Thoracic aorta endothelial cell (primary cell): ENCODE measurements around the gene NOPCHAP1.

GRCh38 chr12:104855546-104856136 lies 102.4 kb downstream of the SLC41A2 start:
- CAGE, long polyA plus RNA, result no peak

DNA sequence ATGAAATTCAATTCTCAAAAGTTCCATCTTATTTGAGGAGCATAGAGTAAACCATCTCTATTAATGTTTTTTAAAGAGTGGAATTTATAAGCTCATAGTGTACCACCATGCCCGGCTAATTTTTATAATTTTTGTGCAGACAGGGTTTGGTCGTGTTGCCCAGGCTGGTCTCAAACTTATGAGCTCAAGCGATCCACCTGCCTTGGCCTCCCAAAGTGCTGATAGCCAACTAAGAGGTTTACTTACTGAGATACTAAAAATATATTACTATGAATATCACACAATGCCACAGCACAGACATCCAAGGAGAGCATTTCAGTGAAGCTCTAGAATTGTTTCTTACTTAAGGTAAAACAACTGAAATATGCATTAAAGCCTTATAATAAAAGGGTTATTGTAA lies 99.5 kb downstream of the SLC41A2 start:
- CAGE, long polyA plus RNA, result no peak

DNA sequence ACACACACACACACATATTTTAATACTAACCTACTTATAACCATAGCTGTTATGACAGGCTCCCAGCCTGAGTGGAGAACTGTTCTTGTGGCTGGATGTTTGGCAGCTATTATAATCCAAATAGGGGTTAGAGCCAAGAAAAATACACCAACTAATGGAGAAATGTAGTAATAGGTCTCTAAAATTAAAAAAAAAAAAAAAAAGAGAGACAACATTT lies 91.8 kb downstream of the SLC41A2 start:
- CAGE, long polyA plus RNA, result no peak

DNA sequence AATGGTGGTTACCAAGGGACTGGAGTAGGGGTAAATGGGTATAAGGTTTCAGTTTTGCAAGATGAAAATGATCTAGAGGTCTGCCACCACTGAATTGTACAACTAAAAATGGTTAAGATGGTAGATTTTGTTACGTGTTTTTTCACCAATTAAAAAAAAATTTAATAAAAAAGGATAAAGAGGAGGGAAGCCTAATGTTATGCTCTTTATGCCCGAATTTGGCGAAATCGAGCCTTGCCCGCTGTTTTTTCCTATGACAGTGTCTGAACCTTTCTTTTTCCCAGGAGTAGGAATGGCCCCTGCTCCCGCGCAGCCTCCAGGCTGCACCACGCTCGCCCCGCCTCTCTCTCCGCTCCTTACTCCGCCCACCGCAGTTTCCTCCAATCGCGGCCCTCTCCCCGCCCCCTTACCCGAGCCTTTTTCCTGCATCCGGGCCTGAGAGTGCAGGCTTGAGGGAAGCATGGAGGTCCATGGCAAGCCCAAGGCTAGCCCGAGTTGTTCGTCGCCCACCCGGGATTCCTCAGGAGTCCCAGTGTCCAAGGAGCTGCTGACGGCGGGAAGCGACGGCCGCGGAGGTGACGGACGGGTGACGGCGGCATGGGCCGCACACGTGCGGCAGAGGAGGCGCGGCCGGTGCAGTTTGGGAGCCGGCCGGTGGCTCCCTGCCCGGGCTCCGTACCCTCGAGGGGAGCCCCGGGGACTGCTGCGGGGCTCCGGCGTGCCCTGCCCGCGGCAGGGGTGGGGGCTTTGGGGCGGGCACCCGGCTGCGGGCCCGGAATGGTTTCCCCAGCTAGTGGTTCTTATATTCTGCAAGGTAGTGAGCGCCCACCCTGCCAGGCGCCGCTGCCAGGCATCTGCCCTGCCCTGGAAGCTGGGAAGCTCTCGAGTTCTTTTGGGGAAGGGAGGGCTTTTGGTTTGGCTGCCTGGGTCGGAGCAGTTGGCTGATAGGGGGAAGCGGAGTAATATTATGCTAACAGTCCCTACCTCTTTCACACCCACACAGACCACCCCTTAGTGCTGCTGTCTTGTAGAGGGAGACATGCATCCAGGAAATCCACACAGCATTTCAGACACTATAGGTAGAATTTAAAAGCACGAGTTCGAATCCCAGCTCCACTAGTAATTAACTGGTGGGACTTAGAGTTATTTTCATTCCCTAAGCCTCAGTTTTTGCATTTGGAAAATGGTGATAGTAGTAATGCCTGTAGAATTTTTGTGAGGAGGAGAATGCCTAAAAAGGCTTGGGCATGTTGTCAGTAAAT lies at the start of gene NOPCHAP1:
TSS of gene NOPCHAP1 (plus strand) at position 424 of the 1,262 bp plus-strand sequence.
- CAGE, long polyA plus RNA, result no peak

DNA sequence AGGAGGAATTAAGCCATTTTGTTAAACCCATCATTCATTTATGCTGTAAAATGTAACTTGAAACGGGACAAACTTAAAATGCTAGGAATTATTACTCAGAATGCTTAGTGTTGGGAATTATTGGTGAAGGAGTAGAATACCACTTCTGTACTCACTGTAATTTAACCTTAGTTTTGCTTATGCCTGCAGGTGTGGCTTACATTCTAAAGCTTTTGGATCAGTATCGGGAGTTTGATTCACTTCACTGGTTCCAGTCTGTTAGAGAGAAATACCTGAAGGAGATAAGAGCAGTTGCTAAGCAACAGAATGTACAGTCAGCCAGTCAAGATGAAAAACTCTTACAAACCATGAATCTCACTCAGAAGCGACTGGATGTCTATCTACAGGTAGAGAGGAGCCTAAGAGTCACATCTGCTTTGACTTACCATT lies 56.4 kb downstream of the WASHC4 start:
- CAGE, long polyA plus RNA, result no peak

DNA sequence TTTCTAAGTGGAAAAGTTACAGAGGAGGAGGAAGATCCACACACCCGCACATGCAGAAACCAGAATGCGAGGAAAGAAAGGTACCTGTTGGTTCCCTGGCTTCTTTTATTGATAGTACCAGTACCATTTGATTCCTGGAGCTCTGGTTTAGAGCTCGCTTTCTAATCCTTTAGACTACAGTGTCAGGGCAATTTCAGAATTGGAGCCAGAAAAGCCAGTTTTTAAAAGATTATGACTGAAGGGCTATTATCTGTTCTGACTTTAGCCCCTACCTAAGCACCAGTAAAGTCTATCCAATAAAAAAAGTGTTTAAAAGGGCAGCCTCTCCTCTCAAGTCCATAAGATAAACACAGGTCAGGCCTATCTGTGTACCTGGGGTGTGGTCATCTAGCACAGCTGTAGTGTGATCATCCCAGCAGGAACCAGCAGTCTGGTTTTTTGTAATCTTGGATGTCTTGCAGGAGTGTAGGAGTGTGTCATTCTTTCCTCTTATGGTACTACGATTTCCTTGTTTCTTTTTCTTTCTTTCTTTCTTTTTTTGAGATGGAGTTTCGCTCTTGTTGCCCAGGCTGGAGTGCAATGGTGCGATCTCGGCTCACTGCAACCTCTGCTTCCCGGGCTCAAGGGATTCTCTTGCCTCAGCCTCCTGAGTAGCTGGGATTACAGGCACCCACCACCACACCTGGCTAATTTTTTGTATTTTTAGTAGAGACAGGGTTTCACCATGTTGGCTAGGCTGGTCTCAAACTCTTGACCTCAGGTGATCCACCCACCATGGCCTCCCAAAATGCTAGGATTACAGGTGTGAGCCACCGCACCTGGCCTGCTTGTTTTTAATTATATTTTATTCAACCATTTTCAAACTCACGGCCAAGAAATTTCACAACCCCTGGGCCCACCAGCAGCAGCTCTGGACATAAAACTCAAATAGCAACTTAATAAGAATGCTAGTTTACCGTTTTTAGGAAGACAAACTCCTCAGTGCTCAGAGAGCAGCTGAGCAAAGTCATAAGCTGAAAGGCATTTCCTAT lies 6.4 kb downstream of the APPL2 start:
- CAGE, long polyA plus RNA, result no peak

- CAGE, long polyA plus RNA, result no peak
Measured at GRCh38 chr12:105321839-105322662, 8.4 kb upstream of the C12orf75 start.

DNA sequence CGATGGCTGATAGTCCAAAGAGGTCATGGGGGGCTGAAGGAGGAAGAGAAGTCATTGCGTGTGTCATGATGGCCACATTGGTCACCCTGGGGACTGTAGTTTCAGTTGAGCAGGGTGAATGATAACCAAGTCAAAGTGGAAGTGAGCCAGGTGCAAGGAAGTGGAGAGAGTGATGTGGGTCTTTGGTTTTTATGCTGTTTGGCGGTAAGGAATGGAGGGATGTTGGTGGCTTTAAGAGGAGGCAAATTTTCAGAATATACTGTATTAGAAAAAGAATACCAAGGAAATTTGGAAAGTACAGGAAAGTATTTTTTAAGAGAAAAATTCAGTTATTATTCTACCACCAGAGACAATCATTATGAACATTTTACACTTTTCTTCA lies 21.7 kb downstream of the C12orf75 start:
- CAGE, long polyA plus RNA, result no peak

DNA sequence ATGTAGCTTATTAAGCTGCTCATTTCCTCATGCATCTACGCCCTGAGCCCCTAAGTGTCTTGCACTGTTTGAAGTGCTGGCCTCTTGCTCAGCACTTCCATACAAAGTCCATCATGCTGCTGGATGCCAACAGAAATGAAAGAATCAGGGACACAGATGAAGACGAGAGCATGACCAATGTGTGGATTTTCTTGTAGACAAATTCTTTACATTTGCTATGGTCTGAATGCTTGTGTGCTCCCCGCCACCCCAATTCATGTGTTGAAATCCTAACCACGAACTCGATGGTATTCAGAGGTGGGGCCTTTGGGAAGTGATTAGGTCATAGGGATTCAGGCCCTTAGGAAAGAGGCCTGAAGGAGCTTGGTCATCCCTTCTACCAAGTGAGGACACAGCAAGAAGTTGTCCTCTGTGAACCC lies 54.5 kb downstream of the C12orf75 start:
- CAGE, long polyA plus RNA, result no peak

DNA sequence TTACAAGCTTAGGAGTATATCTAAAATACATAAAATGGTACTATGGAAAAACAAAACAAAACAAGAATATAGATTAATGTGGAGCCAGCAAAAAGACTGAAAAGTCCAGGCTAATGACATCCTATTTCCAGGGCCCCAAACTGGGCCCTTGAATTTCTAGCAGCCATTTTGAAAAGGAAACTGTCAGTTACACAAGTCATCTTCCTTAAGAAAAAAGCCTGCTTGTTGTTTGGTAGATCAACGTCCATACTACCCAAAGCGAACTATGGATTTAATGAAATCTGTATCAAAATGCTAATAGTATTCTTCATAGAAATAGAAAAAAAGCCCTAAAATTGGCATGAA lies 167.3 kb downstream of the C12orf75 start:
- CAGE, long polyA plus RNA, result no peak

GRCh38 chr12:106102963-106103610 lies 35.7 kb downstream of the NUAK1 start:
- CAGE, long polyA plus RNA, result no peak

DNA sequence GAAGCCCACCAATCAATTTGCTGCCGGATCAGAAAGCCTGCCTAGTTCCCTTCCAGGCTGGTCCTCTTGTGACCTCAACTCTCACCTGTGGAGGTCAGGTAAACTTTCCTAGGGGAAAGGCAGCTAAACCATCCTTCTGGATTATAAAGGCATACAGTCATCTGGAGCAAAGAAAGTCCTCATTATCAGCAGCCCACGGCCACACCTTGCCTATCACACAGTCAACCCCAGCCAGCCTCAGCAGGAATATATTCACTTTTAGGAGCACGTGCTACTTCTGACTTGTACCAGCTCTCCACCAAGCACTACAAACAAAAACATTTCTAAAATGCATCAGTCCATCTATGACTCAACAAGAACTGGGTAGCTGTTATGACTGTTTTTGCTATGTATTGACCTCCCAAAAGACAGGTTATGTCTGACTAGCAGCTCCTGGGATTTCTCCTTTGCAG lies 31.3 kb downstream of the NUAK1 start:
- CAGE, long polyA plus RNA, result no peak

GRCh38 chr12:106139022-106139909 lies 512 bp upstream of the NUAK1 start:
- CAGE, long polyA plus RNA, result no peak

GRCh38 chr12:106359666-106360057 lies 2.1 kb downstream of the POLR3B start:
- CAGE, long polyA plus RNA, result no peak

DNA sequence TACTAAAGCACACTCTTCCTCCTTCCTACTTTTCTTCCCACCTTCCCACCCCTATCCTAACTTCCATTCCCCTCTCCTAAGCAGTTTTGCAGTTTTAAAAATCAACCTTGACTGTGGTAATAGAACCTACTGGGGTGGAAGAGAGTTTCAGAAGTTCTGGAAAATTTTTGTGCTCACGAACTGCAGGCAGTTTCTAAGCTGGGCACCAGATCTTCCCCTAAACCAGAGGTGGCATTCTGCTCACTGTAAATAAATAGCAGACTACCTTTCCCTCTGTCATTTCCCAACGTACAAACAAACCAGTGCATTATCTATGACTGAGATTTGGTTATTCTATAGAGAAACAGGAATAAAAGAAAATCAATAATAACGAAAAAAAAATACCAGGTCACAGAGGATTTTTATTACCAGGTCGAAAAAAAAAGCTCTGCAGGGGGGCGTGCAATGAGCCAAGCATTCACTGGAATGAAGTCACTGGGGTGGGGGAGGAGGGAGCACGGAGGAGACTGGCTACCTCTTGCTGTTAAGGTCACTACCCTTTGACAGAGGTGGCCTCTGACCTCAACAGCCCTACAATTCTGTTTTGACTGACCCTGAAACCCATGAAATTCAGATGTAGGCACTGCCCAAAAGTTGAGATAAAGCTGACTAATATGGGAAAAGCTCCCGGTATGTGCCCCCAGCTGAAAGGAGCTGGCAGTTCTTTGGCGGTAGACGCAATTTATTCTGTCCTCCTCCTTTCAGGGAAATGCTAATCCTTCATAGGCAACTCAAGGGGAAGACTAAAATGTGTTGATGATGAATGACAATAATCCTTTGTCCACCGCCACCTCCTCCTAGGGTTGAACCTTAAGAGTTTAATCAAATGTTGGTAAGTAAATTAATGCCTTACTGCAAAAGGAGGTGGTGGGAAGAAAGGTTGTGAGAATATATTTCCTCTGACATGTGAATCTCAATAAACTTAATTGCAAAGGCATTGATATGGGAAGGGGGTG lies 6.6 kb upstream of the RIC8B start:
- CAGE, long polyA plus RNA, result no peak

DNA sequence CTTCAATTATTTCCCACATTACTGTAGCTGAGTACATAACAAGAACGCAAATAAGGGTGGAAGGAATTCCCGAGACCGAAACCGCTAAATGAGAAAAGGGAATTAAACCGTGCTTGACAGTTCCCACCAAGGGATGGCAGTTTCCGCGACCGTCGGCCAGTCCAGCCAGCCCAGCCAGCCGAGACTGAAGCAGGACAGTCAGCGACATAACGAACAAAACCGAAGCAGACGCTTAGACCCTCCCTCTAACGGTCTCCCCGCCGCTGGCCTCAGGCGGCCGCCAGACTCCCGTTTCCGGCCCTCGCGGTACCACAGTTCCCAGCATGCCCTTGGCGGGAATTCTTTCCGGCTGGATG lies 663 bp upstream of the RIC8B start:
- CAGE, long polyA plus RNA, result no peak

DNA sequence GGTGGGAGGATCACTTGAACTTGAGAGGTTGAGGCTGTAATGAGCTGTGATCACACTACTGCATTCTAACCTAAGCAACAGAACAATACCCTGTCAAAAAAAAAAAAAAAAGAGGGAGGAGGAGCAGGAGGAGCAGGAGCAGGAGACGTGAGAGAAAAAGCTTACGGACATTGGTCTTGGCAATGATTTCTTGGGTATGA lies 63.9 kb downstream of the RIC8B start:
- CAGE, long polyA plus RNA, result no peak

DNA sequence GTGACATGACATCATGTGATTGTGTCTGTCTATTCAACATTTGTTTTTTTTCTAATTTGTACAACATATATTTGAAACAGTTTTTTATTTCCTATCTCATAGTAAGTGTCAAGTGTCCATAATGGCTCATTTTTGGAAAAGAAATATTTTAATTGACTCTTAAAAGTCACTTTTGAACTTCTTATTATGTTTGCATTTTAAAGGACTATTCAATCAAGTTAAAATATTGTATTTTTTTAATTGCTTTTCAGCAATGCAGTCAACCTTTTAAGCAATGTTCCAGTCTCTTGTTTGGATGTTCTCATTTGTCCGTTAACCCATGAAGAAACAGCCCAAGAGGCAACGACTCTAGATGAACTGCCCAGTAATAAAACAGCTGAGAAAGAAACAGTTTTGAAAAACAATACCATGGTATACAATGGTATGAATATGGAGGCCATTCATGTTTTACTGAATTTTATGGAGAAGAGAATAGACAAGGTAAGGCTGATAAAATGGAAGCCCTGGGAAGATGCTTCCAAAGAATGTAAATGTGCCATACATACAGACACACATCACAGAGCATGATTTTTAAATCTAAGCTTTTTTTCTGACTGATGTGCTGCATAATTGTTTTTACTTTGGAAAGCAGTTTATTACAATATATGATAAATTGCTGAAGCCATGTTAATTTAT lies 68.0 kb downstream of the RIC8B start:
- CAGE, long polyA plus RNA, result no peak

DNA sequence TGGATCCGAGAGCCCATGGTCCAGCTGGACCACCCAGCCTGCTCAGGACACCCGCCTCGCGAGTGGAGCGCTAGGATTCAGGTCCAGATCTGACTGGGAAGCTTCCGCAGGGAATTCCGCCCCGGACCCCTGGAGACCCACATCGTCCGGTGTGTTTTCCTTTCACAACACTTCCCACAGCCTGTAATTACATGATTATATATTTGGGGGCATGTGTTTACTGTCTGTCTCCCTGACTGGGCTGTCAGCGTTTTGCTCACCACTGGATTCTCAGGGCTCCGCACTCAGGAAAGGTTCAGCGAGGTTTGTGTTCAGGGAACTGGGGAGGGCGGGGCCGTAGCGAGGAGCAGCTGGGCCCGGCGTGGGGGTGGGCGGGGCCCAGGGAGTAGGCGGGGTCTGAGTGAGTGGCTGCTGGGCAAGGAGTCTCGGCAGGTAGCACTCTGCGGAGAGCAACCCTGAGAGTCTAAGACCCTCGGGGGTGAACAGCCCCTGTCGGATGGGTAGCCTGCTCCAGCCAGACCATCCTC lies 52.2 kb upstream of the TMEM263 start:
- CAGE, long polyA plus RNA, result no peak

- CAGE, long polyA plus RNA, result no peak
Measured at GRCh38 chr12:106962549-106963773, 7.3 kb downstream of the TMEM263 start.